Amniotic epithelial cell (primary cell): Measurements from ENCODE around the genes PKP4 and CD302.

GRCh38 chr2:157853602-157854170 is 22.4 kb downstream of the ACVR1 start:
- RRBS = no CpG with 5 or more reads among the region's 3 CpGs

DNA sequence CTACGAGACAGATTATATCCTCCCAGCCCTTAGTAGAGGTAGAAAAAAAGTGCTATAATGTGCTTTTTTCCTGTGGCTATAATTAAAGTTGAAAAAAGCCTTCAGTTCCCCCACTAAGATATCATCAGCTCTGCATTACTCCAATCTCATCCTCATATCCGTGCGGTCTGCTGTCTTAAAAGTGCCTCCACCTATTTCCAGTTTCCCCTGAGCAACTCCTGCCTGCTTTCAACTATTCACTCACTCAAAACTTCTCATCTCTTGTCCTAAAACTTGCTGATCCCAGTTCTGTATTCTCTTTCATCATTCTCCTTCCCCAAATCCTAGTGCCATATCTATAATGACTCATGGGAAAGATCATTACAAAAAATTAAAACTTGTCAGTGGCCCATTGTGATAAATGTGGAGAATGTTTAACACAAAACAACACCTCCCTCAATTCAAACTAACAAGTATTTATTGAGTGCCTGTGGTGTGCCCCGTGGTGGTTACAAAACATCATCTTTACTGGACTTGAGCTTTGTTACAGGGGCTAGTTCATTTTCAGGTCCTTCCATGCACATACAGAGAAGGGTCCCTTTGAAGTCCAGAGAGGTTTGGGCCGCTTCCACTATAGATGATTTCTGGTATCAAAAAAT is 19.9 kb downstream of the ACVR1 start:
- RRBS = no CpG with 5 or more reads among the region's 5 CpGs

DNA sequence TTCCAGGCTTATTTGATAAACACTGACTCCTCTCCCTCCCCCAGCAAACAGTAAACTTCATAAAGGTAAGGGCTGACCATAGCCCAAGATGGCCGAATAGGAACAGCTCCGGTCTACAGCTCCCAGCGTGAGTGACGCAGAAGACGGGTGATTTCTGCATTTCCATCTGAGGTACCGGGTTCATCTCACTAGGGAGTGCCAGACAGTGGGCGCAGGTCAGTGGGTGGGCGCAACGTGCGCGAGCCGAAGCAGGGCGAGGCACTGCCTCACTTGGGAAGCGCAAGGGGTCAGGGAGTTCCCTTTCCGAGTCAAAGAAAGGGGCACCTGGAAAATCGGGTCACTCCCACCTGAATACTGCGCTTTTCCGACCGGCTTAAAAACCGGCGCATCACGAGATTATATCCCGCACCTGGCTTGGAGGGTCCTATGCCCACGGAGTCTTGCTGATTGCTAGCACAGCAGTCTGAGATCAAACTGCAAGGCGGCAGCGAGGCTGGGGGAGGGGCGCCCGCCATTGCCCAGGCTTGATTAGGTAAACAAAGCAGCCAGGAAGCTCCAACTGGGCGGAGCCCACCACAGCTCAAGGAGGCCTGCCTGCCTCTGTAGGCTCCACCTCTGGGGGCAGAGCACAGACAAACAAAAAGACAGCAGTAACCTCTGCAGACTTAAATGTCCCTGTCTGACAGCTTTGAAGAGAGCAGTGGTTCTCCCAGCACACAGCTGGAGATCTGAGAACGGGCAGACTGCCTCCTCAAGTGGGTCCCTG is 105.2 kb downstream of the CCDC148 start:
- RRBS = no CpG with 5 or more reads among the region's 30 CpGs

GRCh38 chr2:158456515-158457240 is at the start of gene PKP4:
TSS of gene PKP4 (plus strand) at chr2:158456952.
- RRBS = 3% methylated on average over 21 of the region's 66 CpGs

GRCh38 chr2:158458601-158459097 is 1.9 kb downstream of the PKP4 start:
- RRBS = no CpG with 5 or more reads among the region's 13 CpGs

- RRBS = no CpG with 5 or more reads among the region's 12 CpGs
Measured at GRCh38 chr2:158523419-158524056, 66.8 kb downstream of the PKP4 start.

DNA sequence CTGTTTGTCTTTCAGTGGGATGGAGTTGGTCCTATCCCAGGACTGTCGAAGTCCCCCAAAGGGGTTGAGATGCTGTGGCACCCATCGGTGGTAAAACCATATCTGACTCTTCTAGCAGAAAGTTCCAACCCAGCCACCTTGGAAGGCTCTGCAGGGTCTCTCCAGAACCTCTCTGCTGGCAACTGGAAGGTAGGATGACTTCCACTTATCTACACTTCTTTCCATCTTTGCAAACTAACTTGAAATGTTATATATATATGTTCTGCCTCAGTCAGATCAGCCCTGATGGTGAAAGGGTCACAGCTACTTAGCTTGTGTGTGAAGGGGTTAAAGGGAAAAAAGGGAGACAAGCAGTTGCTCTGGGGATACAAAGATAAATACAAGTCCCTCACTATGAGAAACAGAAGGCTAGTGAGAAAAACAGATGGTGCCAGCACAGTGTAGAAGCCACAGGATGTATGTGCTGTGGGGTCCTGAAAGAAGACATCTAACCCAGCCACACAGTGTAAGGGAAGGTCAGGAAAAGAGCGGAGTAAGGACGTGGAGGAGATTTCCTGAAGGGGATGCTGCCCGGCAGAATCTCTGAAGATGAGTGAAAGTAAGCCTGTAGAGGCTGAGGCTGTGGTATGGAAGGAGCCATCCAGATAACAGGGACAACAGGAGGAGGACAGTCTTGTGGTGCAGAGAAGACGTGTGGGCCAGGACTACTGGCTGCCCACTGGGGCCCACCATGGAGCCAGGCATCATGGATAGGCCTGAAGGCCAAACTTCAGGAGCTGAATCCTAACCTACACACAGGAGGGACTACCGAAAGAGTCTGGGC is 131.6 kb upstream of the DAPL1 start:
- RRBS = no CpG with 5 or more reads among the region's 7 CpGs

DNA sequence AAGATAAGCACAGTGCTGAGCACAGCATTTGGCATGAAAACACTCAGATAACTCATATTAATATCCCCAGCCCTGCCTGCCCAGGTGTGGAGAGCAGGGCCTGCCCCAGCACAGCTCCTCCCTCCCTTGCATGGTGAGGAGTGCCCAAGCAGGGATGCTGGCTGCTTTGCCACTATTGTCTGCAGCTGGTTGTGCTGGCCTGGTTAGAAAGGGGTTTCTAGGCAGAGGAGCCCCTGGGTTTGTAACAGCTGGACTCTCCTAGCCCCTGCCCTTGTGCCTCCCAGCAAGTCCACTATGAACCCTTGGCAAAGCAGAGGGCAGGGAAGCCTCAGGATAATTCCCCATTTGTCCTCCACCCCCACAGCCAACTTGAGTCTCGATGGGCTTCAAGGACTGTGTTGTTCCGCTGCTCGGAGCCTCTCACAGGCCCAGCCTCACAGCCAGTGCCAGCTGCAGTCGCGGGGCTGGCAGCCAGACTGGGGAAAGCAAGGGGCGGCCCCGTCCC is 72.1 kb upstream of the DAPL1 start:
- RRBS = no CpG with 5 or more reads among the region's 7 CpGs

DNA sequence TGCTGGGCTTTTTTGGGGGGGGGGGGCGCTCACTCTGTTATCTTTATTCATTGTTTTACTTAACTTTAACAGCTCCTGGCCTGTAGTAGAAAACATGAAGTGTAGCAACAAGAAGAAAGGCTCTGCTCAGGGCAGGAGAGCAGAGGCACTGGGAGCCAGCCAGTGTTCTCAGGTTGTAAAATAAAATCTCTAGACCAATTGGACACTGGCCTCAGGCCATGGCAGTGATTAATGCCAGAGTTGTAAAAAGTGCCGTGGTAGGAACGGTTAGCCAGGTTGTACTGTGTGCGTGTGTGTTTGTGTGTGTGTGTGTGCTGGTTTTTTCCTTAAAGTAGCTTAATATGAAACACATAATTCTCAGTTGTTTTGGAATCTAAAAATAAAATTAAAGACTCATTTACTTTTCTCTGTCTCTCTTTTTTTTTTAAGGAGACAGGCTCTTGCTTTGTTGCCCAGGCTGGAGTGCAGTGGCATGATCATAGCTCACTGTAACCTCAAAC is 14.0 kb upstream of the TANC1 start:
- RRBS = no CpG with 5 or more reads among the region's 4 CpGs

DNA sequence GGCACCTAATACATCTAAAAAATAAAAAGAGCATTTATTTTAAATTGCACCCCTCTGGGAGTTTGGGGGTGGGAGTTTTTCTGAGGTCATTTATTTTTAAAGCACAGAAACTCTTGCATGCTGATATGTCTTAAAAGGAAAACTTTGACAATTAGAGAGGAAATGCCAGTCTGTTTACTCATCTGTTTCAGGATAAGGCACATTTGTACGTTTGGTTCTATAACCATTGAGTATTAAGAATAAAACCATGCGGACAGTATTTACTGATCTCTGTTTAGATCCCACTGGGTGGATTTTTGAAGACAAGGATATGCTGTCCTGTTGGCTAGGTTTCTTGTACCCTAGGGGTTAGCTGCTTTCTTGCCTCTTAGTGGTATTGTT is 122.9 kb downstream of the TANC1 start:
- RRBS = no CpG with 5 or more reads among the region's 2 CpGs

- RRBS = no CpG with 5 or more reads among the region's 2 CpGs
Measured at GRCh38 chr2:159125054-159125539, 156.7 kb downstream of the TANC1 start.

DNA sequence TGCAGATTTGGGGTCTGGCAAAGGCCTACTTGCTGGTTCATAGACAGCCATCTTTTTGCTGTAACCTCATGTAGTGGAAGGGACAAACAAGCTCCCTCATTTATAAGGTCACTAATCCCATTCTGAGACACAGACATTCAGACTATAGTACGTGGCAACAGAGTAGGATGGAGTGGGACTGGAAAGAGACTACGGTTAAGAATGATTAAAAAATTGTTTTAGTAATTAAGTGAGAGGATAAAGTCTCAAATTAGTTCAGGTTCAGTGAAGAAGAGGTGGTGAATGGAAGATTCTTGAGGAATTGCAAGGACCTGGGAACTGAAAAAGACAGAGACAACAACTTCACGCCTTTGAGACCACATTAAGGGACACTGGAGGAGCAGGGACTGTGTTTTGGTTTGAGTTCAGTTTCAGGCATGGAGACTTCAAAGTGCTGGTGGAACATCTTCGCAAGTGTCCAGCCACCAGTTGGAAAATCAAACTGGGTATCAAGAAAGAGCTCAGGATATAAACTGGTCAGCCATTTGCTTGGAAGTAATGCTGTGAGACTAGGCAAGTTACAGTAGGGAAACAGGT is 145.2 kb downstream of the WDSUB1 start:
- RRBS = no CpG with 5 or more reads among the region's 4 CpGs

DNA sequence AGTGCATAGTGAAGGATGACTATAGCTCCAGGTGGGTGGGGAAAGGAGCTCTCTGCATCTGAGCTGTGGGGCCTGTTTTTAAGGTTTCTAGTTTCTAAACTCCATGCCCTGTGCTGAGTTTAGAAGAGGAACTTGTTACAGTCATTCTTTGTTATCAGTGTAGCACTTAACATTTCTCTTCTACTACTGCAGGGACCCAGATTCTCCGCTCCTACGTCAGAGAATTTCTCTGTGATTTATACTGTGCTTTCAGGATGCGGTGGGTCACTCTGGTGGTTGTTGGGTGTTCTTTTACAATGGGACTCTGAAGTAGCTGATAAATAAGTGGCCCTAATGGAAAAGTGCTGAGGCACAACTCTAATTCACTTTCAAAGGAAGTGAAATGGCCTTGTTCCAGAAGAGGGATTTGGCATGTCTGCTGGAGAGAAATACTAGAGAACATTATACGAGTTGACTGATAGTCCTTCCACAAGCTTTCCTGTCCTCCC is 122.0 kb downstream of the WDSUB1 start:
- RRBS = no CpG with 5 or more reads among the region's 4 CpGs

- RRBS = no CpG with 5 or more reads among the region's 5 CpGs
Measured at GRCh38 chr2:159202535-159203143, 83.9 kb downstream of the WDSUB1 start.

DNA sequence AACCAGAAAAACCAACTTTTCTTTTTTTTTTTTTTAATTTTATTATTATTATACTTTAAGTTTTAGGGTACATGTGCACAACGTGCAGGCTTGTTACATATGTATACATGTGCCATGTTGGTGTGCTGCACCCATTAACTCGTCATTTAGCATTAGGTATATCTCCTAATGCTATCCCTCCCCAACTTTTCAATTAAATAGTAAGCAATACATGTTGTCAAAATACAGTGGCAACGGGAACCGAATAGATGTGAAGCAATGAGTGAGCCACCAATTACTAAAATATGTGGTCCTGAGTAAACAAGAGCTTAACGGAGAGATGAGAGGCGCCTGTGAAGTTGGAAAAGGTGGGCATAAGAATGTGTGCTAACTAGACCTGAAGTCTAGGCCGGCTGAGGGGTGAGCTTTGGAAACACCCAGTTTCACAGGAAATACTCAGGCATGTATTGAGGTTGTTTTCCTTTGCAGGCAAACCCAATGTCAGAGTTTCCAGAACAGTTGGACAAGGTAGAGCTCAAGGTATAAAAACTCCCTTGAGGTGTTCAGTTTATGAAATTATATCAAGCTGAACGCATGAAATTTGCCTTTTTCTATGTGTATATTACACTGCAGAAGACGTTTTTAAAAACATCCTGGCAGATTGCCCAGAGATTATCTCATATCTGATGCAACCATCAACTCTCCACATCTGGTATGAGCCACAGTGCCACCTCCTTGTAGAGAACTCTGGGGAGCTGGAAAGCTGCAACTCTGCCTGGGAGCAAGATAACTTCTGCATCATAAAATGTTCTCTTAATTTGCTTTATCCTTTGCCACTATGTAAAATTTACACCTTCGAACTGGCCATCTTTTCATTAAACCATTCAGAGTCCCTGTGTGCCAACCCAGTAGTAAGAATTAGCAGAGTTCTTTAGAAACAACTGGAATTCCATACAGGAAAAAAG is 3.8 kb upstream of the WDSUB1 start:
- RRBS = no CpG with 5 or more reads among the region's 10 CpGs

GRCh38 chr2:159515999-159516776 is 100.2 kb downstream of the BAZ2B start:
- RRBS = no CpG with 5 or more reads among the region's 6 CpGs

- RRBS = no CpG with 5 or more reads among the region's 4 CpGs
Measured at GRCh38 chr2:159635363-159635884, 19.1 kb upstream of the BAZ2B start.

- RRBS = no CpG with 5 or more reads among the region's 18 CpGs
Measured at GRCh38 chr2:159737691-159738467, 25.6 kb downstream of the MARCHF7 start.

DNA sequence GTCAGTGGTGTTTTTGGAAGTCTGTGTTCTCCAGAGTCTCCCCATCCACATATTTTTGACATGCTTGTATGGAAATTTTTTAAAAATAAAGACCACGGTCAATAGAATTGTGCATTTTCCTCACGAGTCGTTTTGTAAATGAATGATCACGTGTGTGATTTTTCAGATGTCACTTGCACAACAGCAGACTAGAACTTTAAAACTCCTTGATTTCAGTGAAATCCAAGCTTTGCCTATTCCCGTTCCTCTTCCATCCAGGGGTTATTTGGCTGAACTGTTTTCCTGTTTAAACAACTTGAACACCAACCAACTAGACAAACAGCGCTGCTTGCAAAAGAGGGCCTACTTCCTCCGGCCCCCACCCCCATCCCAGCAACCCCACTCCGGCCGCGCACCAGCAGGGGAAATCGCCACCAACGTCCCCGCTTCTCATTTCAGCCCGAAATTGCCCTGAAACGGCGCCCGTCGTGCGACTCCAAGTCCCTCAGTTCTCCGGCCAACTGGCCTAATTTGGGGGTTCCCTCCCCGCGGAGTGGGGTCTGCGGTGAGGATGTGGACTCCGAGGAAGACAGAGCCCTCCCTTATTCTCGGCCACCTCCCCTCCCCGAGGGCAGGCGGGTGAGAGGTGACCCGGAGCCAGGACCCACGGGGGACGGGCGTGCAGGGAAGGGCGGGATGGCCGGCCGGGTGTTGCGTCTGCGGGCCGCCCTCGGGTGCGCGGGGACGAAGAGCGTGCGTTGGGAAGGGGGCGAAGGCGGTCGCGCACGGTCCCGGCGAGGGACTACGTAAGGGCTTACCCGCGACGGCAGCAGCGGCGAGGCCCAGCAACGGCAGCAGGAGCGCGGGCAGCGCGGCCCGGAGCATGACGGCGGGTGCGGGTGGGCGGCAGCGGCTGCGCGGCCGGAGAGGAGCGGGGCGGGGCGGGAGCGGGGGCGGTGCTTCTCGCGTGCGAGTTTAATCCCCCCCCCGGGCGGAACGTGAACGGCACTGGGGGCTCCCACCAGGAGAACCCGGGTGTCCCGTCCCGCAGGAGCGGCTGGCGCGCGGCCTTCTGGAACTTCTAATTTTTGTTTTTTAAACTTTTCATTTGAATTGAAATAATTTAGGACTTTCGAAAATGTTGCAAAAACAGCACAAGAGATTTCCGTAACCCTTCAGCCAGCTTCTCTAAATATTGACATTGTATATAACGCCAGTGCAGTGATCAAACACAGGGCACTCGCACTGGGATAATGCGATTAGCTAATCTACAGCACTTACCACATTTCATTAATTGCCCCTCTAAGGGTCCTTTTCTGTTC is at the start of gene CD302:
Gene CD302 (minus strand): TSS at position 874 of the 1,301 bp plus-strand sequence.
- RRBS = under 1% methylated on average over 51 of the region's 94 CpGs

- RRBS = no CpG with 5 or more reads among the region's 11 CpGs
Measured at GRCh38 chr2:159903454-159904046, 1.0 kb downstream of the LY75 start.